ENCODE measurements around a stretch of chr7.

DNA sequence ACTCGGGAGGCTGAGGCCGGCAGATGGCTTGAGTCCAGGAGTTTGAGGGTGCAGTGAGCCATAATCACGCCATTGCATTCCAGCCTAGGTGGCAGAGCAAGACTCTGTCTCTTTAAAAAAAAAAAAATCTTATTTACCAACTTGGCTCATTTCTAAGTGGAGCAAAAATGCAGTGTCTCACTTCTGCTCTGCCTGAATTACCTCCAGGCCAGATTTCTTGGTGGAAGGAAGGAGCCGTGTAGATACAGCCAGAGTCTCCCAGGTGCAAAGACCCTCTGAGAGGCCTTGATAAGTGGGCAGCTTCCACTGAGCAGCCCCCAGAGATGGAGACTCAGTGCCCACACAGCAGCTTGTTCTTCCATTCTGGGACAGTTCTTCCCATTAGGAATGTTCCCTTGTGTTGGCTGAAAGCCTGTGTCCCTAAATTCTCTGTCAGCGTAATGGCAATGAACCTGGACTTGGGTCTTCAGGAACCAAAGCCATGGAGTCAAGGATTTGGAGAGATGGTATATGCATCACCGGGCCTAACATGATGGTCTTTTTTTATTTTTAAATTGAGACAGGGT is 30.1 kb downstream of the GTF2IRD1 start:
- RRBS = no CpG with 5 or more reads among the region's 6 CpGs

DNA sequence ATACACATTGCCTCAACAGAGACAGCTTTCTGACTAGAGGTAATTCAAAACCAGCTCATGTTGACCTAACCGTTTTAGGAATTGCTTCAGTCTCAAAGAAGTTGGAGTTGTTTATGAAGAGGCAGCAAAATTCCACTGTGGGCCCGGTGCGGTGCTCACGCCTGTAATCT is 2.2 kb upstream of the GTF2I start:
- RRBS = no CpG with 5 or more reads among the region's 4 CpGs

DNA sequence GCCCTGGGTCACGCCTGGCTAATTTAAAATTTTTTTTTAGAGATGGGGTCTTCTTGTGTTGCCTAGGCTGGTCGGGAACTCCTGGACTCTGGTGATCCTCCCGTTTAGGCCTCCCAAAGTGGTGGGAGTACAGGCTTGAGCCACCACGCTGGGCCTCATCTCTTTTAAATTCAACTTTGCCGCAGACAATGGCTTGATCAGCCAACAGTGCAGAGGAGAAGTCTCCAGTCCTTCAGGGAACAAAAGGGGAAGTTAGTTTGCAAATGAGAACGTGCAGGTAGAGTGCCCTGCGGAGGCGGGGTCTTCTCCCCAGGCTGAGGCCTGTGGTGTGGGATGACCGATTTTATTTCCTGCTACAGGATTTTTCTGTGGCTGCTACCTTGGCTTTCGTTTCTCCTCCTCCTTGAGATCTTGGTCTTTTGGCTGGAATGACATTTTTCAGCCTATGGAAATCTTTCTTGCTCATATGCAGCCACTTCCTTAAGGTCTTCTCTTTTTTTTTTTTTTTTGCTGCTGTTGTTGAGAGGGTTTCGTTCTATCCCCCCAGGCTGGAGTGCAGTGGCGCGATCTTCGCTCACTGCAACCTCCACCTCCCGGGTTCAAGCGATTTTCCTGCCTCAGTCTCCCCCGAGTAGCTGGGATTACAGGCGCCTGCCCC is 2.3 kb downstream of the GTF2I start:
- RRBS = no CpG with 5 or more reads among the region's 18 CpGs

DNA sequence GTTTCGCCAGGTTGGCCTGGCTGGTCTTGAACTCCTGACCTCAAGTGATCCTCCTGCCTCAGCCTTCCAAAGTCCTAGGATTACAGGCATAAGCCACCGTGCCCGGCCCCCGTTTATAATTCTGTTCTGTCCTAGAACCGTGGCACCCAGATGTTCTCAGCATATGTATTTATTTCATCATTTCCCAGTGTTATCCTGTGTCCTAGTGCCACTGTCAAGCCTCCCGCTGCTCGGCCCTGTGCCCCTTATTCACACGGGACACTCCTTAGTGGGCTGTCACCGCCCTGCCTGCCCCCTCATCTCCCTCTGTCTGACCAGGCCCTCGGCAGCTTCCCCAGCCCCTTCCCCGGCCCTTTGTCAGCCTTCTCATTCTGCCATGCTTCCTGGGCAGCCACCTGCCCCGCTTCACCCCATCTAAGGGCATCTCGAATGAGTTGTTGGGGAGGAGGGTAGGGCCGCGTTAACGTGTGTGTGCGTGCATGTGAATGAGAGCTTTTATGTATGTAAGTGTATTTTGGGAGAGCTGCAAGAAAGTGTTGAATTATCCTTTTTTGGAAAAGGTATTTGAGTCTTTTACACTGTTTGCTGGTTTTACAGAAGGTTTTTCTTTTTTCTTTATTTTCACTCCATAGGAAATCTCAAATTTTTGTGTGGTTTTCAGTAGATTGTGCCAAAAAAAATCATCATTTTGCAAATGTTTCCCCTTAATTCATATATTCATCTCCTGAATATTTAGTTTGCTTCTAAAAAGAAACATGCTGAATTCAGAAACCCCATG is 49.7 kb downstream of the GTF2I start:
- RRBS = no CpG with 5 or more reads among the region's 17 CpGs

GRCh38 chr7:74782864-74783146 is 9.0 kb downstream of the NCF1 start:
- RRBS = no CpG with 5 or more reads among the region's 14 CpGs

GRCh38 chr7:75025303-75025898 is 48.2 kb downstream of the RCC1L start:
- RRBS = no CpG with 5 or more reads among the region's 9 CpGs

GRCh38 chr7:75028679-75029346 is 44.8 kb downstream of the RCC1L start:
- RRBS = no CpG with 5 or more reads among the region's 7 CpGs

- RRBS = no CpG with 5 or more reads among the region's 20 CpGs
Observed at GRCh38 chr7:75058260-75059061, 15.1 kb downstream of the RCC1L start.

GRCh38 chr7:75064344-75064781 is 9.2 kb downstream of the RCC1L start:
- RRBS = no CpG with 5 or more reads among the region's 9 CpGs

DNA sequence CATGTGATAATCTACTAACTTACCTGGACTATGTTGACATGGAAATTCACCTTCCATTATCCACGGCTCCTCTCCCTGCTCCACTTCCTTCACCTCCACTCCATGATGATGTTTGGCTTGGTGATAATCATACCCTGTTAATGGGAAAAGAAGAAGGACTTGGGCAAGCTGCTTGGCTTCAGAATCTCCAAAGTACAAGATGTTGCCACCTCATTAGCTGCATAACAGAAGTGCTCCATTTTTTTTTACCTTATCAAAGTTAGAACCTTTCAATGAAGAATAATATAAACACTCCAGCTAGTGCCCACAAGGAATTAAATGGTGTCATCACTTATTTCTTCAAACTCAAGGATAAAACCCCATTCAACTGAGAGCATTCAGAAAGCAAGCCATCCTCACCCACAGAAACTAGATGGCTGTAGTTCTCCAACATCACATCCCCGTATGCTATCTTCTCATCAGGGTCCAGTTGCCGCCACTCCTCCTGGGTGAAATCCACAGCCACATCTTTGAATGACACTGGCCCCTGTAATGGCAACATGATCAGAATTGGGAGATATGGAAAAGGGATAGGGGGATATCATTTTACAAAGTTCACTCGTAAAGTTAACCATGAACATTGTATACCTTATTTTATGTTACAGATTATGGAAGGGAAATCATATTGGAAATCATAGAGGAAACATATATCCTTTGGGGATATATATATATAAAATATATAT is 23.7 kb downstream of the SPDYE5 start:
- RRBS = no CpG with 5 or more reads among the region's 4 CpGs

- RRBS = no CpG with 5 or more reads among the region's 8 CpGs
Observed at GRCh38 chr7:75531236-75532005, 39.3 kb downstream of the SPDYE5 start.

- RRBS = no CpG with 5 or more reads among the region's 7 CpGs
Observed at GRCh38 chr7:75865259-75865596, 13.6 kb upstream of the RHBDD2 start.

GRCh38 chr7:75892690-75893352 is 14.0 kb downstream of the RHBDD2 start:
- RRBS = no CpG with 5 or more reads among the region's 15 CpGs

DNA sequence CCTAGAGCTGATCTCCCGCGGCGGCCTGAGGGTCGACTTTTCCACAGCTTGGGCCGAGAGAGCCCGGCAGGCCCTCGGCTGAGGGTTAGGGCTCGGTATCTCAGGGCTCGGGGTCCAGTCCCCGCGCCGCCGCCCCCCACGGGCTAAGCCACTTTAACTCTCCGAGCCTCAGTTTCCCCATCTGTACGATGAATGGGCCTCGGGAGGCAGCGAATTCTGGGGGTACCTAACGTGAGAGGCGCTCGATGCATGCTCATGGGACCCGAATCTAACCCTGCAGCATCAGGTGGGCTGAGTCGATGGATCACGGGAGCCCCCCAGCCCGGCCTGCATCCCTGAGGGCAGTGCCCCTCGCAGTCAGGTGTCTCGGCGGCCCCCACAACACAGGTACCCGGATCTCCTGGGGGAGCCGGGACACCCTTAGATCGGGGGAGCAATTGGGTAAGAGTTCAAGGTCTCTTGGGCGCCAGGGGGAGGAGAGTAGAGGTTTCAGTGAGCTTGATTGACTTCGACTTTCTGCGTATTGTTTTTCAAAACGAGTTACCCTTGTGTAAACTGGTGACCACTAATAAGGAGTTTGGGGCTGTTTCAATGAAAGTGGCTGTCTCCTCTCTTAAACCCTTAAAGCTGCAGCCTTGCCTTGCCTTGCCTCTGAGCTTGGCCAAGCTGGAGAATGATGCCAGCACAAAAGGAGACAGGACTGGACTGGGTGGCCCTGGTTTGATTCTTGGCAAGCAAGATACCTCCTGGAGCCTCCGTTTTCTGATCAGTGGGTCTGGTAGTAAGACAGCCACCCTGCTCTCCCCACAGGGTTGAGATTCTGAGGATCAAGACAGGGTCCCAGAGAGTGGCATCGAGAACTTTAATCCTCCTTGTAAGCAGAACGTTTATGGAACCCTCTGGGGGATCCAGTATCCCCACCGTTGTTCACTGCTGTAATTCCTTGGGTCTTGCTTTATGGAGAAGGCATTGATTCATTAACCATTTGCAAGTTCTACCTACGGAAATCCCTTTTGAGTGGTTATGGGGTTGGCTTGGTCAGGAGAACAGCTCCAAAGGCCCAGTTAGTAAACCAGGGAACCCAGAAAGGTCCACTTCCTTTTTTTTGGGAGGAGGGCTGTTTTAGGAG is 790 bp downstream of the POR start:
- RRBS = 2% methylated on average over 8 of the region's 40 CpGs

GRCh38 chr7:75967483-75968087 is 26.8 kb downstream of the TMEM120A start:
- RRBS = no CpG with 5 or more reads among the region's 13 CpGs

DNA sequence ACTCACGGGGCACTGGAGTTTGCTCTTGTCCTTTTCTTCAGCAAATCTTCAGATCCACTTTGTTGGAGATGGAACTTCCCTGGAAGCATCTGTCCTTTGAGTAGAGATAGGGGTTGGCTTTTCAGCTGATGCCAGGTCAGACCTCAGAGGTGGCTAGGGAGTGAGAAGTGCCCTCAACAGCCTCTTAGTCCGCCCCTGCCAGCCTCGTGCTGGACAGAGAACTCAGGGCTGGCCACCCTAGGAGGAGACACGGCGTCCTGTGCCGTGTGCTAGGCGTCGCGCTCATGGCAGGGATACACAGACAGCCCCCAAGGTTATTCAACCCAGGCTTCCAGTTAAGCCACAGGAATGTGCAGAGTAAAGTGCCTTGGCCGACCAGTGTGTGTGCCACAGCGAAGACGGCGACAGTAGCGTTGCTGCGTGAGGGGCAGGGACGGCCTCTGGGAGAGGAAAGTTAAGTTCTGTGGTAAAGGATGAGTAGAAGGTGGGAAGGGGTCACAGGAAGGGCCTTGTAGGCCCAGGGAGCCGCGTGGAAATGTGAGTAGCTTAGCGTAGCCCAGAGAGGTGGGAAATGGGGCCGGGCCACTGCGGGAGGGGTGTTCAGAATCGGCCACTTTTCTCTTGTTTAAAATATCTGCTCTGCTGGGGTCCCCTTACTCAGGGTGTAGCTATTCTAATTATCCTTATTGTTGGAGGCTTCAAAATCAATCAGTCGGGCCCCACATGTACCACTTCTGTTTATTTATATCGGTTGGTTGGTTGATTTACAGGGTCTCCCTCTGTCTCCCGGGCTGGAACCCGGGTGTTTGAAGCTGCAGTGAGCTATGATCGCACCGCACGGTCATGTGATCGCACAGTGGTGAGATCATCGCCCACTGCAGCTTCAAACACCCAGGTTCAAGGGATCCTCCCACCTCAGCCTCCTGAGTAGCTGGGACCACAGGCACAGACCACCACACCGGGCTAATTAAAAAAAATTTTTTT is 24.6 kb downstream of the TMEM120A start:
- RRBS = no CpG with 5 or more reads among the region's 32 CpGs

DNA sequence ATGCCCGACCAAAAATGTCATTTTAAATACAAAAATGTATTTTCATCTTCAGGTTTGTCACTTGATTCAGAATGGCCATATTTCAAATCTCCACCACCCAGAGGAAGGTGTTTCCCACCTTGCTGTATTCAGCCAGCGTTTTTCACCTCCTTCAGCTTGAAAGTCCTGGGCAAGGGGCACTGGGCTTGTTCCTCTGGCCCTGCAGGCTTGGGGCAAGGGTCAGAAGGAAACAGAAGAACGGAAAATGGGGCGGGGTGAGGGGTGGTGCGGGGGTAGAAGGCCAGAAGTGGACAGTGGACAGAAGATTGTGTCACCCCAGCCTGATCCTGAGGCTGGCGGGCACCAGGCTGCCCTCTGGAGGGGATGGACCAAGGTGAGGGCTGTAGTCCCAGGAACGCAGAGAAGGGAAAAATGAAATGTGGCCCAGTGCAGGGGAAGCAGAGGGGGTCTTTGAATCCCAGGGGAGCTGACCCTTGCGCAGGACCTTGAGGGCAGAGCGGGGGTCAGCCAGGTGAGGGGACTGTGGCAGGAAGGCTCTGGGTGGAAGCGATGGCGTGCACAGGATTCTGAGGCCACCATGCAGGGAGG is 23.1 kb downstream of the TMEM120A start:
- RRBS = no CpG with 5 or more reads among the region's 11 CpGs

DNA sequence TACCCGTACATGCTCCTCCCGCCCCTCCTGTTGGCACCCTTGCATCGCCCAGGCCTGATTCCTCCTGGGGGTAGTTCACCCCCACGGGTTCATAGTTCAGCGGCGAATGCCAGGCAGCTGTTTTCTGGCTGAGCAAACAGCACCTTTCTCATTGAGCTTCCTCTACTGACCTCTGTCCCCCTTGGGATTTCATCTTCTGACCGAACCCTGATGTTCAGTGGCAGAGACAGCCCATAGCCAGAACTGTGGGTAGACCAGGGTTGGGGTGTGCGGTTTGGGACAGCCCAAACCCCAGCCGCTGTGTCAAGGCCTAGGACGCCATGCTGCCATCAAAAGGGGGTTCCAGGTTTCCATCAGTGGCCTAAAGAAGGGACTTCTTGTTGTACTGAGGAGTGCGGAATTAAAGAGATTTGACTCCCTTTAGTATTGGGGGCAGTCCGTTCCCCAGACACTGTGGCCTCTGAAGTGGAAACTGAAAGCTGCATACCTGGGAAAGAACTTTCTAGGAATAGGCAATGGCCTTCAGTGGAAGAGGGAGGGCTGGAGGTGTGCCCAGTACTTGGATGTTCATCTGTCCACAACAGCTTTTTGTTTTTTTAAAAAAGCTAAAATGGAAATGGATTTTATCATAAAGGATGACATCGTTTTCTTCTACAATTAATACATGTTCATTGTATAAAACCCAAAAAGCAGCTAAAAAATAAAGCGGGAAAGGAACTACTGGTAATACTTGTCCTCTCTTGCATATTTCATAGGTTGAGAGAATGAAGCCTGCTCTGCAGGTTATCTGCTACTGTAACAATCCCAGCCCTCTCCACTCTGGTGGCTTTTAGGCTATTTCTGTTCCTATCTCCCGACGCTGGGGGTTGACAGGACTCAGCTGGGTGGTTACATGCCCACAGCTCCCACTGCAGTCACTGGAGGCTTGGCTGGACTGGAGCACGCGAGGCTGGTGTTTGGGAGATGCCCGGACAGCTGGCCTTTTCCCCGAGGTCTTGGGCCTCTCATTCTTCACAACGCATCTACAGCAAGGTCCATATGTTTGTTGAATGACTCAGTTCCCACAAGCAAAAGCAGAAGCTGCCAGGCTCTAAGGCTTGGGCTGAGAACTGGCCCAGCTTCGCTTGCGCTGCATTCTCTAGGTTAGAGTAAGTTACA is 19.3 kb downstream of the MDH2 start:
- RRBS = no CpG with 5 or more reads among the region's 23 CpGs

DNA sequence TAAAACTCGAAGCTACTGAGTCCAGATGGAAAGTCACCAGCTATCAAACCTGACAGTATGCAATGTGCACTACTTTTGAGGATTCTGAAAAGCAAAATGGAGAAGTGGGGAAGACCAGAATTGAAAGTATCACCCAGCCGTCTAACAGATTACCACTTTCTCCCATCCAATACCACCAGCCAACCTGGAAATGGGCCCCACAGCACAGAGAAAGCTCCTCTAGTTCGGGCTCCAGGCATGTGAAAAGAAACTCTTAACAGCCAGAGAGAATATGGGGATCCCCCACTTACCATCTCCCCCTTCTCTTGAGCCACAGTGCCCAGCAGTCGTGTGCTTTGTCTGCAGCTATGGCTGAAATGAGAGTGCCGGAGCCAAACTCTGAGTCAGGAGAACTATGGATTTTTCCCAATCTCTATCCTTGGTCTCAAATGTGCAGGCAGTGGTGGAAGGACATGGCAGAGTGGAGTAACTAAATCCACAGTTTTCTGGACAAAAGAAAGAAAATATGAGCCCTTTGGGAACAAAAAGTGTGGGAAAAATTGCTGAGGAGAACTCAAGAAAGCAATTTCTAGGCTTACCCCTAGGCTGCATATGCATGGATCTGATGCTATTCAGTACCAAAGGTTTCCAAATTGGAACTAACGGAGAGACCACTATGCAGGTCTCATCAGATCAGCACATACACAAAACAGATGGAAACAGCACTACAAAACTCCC is 67.6 kb upstream of the SRRM3 start:
- RRBS = no CpG with 5 or more reads among the region's 6 CpGs

DNA sequence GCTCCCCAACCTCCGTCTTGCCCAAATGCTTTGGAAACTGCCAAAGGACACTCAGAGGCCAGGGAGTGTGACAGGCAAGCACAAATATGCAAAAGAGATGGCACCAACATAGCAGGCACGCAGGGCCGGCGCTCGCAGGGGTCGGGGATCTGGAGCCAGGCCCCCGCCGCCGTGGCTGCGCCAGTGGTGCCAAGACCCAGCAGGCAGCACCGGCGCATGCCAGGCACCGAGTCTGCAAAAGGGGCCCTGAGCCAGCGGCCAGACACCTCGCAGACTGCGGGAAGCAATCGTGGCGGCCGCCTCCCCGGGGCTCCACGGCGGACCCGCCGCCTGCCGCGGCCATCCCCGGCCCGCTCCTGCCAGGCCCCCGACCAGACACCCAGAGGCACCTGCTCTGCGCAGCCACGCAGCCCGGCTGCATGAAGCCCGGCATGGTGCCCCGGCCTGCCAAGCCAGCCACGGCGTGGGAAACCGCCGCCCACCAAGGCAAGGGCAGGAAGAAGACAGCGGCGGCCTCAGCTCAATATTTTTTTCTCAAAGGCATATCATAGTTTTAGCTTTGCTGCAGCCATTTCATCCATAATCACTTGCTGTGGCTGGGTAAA is 51.4 kb upstream of the SRRM3 start:
- RRBS = 67% methylated on average over 10 of the region's 40 CpGs